ENCODE data around the genes GYG2, FAM9A, PRPS2, TLR7 and TLR8.

DNA sequence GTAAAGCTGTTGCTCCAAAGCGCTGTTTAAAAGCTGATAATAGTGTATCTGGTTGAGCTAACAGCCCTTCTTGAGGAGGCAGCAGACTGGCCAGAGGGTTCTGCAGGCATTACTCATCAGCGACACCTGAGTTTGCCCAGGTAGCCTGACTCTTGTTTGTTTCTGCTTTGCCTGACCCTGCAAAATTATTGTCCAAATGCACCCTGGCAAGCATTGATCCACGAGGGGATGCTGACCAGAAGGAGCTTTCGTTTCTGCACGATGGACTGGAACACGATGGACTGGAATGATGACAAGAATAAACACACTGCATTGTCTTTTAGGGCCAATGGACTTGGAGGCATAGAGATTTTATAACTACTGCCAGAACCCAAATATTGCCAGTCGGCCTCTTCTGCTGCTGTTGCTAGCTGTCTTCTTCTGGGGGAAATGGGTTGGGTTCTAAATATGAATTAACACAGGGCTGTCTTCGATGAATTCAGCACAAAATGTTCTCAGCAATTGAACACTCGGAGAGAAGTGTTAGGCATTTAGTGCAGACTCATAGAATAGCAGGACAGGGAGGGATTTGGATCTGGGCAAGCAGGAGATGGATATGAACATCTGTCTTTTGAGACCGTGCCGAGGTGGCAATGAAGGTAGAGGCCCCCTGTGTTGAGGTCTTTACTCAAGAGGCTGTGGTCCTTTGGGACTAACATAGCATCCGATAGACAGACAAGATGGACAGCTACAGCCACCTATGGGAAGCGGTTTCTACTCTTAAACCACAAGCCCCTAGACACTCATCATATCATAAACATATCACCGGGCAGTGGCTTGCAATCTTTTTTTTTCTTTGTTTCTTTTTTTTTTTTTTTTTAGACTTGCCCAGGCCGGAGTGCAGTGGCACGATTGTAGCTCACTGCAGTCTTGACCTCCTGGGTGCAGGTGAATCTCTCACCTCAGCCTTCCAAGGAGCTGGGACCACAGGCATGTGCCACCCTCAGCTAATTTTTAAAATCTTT lies 6.6 kb downstream of the CD99 start:
- PRO-cap = no peak

DNA sequence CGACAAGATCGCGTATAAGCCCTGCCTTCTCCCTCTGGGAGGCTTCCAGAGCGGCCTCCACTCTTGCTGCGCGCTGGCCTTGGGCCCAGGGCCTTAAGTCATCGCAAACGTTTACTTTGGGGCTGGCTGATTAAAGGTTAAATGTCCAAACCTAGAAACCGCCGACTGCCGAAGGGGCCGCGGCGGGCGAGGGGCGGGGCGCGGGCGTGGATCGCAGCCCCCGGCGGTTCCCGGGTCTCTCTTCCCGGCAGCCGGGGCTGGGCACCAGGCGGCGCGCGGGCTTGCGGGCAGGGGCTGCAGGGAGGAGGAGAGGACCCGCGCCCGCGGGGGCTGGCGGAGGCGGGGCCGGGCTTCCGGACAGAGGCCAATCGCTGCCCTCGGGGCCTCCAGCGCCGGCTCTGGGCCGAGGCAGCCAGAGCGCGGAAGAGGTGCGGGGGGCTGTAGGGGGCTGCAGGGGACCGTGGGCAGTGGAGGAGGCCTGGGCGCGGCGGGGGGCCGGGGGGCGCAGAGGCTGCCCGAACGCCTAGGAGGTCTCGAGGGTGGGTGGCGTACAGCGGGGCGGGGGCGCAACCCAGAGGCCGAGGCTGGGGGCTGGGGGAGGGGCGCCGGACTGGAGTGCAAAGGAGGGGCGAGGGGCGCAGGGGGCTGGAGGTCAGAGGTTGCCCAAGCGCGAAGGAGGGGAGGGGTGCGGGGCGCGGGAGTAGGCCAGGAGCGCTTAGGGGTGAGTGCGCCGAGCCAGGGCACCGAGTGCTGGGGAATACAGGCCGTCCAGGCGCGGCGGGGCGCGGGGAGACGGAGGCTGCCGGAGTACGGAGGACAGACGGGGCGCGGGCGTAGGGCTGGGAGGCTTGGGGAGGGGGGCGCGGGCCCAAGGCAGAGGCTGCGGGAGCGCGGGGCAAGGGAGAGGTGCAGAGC lies at the start of gene GYG2:
GYG2 (plus strand) TSS at position 383 of the 915 bp plus-strand sequence.
- PRO-cap = unidirectional peak, plus-strand start at position 250 of the sequence; unidirectional peak, plus-strand start at position 367 of the sequence; unidirectional peak, plus-strand start at position 403 of the sequence

DNA sequence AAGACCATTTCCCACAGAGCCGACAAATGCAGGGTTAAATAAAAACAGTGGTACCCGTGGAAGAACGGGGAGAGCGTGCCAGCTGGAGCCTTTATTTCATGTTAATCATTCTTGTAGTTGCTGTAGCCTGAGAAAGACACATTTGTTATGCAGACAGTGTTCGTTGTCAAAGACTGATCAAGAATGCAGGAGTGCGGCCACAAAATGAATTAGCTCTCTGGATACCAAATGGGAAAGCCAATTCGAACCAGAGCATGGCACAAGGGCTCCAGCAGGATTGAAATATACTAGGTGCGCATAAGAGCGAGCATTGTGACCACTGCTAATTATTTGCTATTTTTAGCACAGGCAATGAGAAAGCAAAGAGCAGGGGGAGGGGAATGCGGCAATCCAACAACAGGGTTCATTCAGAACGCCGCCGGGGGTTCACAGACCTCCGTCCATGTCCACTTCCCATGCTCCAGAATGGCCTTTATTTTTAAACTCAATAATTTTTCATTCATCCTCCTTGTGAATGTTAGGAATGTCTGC lies 243.9 kb upstream of the VCX3A start:
- PRO-cap = no peak

GRCh38 chrX:7146858-7147107 lies 729 bp upstream of the STS start:
- PRO-cap = no peak

DNA sequence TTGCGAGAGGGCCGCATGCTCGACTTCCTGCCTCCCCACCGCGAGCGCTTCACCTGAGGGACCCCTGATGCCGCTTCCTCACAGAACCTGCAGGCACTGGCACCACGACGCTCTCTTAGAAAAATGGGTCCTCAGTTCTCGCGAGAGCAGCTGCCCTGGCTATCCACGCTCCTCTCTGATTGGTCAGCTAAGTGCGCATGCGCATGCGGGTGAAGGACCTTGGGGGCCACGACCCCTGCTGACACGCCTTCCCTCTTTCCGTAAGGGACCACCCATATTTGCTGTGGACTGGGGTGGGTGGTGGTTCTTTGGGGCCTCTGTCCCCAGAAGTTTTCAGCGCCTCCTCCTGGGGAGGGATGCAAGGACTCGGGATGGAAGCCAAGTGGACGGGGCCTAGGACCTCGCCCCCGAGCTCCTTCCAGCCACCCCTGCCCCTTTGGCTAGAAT lies at the start of gene FAM9A:
FAM9A (minus strand) TSS at position 126 of the 447 bp plus-strand sequence.
- PRO-cap = no peak

DNA sequence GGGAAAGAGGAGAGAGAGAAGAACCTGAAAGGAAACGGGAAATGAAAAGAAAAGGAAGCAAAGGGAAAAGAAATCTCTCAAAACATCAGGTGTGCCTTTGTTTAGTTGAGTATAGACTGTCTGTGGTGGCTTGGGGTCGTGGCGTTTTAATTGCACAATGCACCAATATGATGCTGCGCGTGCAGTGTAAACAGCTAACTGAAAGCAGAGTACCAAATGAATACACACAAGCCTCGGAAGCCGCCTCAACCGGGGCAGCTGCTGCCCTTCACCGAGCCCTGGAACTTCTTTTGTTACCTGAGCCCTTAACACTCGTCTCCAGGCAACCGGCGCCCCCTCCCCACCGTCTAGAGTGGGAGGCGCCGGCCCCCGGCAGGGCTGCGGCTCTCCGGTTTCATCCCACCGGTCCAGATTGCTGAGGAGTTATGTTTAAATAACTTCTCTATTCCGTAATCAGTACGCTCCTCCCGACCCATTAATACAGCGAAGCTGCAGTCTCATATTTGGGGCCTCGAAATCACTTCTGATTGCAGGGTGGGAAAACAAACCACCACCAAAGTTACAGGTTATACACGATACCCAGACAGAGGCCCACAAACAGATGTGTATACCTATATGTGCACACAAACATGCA lies 173.2 kb upstream of the TBL1X start:
- PRO-cap = no peak

GRCh38 chrX:9534687-9535318 lies 69.9 kb downstream of the TBL1X start:
- PRO-cap = no peak

GRCh38 chrX:10014041-10014454 lies 46.9 kb downstream of the CLDN34 start:
- PRO-cap = no peak

- PRO-cap = no peak
Measured at GRCh38 chrX:10062182-10062744, 94.5 kb upstream of the CLCN4 start.

DNA sequence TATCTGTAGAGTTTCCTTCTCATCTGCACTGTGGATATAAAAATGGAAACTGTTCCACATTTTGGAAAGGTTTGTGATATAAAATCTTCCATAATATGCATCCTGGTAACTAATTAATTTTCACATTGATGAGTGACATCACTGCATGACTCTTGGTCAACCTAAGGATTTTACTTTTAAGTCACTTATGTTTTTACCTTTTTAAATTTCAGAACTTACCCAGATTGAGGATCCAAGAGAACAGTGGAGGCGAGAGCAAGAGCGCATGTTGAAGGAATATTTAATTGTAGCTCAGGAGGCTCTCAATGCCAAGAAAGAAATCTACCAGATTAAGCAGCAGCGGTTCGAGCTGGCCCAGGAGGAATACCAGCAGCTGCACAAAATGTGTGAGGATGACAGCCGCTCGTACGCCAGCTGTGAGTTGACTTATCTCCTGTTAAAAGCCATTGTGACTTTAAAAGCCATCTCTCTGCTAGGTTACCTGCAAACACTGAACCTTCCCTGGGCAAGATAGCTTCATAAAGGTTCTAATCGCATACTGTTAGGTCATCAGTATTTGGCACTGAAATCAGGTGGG lies 89.6 kb upstream of the CLCN4 start:
- PRO-cap = no peak

GRCh38 chrX:10090428-10091040 lies 66.2 kb upstream of the CLCN4 start:
- PRO-cap = no peak

GRCh38 chrX:10105089-10105882 lies 51.5 kb upstream of the CLCN4 start:
- PRO-cap = bidirectional peak, plus-strand start at chrX:10105500, minus-strand start at chrX:10105361

- PRO-cap = no peak
Measured at GRCh38 chrX:10157556-10157919, 763 bp downstream of the CLCN4 start.

DNA sequence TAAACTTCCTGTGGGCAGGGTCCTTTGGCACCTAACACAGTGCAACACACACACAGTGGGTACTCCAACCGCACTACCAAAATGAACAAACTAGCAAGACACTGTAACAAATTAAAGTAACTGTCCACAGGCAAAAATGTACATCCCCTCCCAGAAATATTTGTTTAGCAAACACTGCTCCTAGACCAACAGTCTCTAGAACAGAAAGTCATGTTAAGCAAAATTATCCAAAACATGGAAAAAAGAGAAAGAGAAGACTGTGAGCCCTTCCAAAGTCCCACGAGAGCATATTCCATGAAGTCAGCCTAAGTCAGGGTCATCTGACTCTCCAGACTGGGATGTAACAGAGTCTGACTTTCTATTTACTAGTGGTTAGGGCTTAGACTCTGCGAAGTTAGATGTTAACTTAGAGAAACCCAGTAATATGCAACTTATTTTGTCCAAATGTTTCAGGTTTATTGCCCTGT lies 102.4 kb downstream of the MID1 start:
- PRO-cap = no peak

GRCh38 chrX:10611596-10612161 lies 8.7 kb downstream of the MID1 start:
- PRO-cap = no peak

GRCh38 chrX:11241726-11242341 lies 51.4 kb upstream of the AMELX start:
- PRO-cap = no peak

- PRO-cap = no peak
Measured at GRCh38 chrX:11385882-11386646, 92.9 kb downstream of the AMELX start.

- PRO-cap = bidirectional peak, plus-strand start at chrX:12791389, minus-strand start at chrX:12791470
Measured at GRCh38 chrX:12790814-12791616, at the start of gene PRPS2. Gene PRPS2 (plus strand): TSS chrX:12791412.

- PRO-cap = unidirectional peak, plus-strand start at chrX:12867002
Measured at GRCh38 chrX:12866775-12867217, at the start of gene TLR7. Gene TLR7 (plus strand): TSS chrX:12867072.

DNA sequence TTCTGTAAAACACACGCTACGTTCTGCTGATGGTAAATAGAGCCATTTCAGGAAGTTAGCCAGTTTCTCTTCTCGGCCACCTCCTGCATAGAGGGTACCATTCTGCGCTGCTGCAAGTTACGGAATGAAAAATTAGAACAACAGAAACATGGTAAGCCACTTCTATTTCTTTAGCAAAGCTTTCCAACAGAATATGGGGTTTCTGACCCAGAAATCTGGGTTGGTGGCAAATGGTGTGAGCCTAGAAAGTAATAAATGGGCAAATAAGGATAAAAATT lies at the start of gene TLR8:
TLR8 (plus strand) TSS at position 62 of the 278 bp plus-strand sequence.
- PRO-cap = unidirectional peak, plus-strand start at position 62 of the sequence

Data from rectum (tissue), 1 donor.